Hepatocyte (in vitro differentiated cells and primary cell): ENCODE data around the gene ZNF726.

GRCh38 chr19:21087798-21088306 is 5.8 kb downstream of the ZNF714 start:
- RAMPAGE, long total RNA = no peak
- RRBS = no CpG with 5 or more reads among the region's 3 CpGs

DNA sequence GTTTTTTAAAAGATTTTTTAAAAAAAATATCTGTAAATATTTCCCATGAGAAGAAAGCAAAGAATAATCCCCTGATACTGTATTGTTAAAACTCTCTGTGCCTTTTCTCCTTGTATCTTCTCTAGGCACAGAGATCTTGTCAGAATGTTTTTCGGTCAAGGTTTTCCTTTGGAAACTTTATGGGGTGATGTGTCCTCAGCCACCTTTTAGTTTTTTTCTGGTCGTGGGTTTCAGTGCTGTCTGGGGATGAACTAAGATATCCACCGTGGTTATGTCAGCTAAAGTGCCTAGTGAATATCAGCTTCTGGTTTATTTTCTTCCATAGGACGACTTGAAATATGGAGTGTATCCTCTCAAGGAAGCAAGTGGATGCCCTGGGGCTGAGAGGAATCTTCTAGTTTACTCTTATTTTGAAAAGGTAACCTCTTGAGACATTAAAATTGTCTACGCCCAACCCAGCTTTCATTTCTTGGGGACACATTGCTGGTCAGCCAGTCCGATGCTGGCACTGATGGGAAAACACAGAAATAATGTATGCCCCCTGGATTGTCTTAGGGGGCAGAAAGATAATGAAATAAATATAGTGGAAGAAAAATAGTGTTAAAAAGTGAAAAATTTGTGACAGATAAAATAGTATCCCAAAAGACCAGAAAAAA is 1.5 kb downstream of the ZNF431 start:
- RAMPAGE, long total RNA = no peak
- RRBS = no CpG with 5 or more reads among the region's 6 CpGs

- RAMPAGE, long total RNA = no peak
- RRBS = no CpG with 5 or more reads among the region's 3 CpGs
Observed at GRCh38 chr19:21197562-21198023, 55.8 kb downstream of the ZNF431 start.

DNA sequence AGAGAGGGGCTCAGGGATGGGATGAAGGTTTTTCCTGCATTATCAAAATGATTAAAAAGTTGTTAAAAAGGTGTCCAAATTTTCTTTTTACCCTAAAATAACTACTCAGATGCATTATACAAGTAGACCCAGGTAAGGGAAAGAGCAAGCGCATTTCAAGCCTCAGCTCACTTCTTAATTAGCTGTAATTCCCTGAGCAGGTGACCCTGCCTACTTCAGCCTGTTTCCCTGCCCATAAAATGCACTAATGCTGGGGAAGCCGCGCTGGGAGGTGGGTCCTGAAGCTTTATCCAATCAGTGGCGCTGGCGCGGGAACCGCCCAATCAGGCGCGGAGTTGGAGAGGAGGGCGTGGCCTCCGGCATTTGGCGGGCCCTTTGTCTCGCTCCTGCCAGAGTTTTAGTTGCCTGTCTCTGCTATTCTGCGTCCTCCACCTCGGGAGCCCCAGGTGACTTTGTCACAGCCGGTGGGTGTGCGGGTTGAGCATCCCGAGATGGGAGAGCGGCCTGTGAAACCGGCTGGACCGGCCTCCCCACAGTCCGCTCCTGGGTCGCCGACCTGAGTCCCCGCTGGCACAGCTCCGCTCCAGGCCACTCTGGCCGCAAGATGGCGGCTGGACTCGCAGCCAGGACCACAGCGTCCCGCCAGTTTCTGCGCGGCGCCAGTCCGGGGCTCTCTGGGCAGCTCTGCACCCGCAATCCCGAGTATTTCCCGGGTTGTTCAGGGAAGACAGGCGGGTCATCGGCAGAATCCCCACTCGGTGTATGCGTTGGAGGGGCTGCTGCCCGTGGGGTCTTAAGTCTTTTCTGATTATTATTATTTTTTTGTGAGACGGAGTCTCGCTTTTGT is 30.7 kb upstream of the ZNF429 start:
- RAMPAGE, long total RNA = no peak
- RRBS = 4% methylated on average over 10 of the region's 45 CpGs

GRCh38 chr19:21568538-21569809 is 63.6 kb downstream of the ZNF429 start:
- RAMPAGE, long total RNA = no peak
- RRBS = no CpG with 5 or more reads among the region's 33 CpGs

DNA sequence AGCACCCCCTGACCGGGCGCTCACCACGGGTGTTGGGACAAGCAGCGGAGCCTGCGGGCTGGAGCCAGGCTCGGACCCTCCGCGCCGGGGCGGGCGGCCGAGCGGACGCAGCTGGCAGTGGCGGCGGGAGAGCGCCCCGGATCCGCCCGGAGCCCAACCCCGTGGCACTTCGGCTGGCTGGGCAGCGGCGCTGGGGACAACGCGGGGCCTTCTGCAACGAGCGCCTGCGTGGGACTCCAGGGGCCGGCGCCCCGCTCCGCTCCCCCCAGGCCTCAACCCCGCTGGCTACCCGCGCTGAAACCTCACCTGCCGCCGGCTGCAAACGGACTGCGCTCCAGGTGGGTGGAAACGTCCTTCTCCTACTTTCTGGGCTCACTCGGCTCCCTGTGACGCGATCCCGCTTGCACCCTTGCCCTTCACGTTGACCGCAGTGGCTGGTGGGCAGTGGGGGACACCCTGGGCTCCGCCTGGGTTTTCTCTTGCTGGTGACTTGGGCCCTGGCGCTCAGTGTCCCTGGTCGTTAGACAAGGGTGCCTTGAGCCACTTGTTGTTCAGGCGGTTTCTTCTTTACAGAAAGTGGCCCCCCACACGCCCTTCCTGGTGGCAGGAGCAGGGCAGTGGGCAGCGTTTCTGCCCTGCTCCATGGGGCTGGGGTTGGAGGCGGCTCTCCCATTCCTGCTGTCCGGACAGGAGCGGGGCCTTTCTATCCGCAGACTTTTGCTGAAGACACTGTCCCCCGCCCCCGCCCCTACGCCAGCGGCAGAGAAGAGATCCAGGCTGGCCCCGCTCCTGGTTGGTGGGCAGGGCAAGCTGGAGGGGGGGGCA is 81.4 kb downstream of the ZNF429 start:
- RAMPAGE, long total RNA = start-site peak on the minus strand centred at position 716 of the sequence, 57 bp wide, 6 and 7 reads in 2 replicates
- RRBS = 3% methylated on average over 33 of the region's 62 CpGs

DNA sequence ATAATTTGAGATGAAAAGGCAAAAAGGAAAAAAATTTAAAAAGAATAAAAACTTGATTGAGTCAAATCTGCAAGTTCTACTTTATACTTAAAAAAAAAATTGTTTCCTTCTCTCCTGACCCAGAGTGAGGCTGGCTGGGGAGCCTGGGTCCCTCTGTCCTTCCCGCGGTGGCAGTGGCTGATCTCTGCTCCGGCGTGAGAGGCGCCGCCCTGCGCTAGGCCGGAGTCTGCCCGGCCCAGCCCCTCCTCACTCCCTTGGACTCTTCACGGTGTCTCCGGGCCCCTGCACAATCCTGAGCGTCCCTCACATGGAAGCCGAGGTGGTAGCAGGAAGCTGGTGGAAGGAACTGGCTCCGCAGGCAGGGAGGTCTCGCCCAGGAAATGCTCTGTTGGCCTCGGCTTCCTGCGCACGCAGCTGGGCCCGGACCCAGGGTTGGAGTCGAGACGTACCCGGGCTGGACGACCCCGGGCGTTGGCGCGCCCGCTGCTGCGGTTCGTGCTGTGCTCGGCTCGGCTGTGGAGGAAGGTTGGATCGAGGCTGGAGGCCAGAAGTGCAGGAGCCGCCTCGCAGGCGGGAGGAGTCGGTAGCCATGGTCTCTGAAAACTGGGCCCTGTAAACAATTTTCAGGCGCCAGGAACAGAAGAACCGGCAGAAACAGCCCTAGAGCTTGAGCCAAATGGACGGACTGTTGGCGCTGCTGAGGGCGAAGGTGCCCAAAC is 46.4 kb downstream of the ZNF724 start:
- RAMPAGE, long total RNA = no peak
- RRBS = no CpG with 5 or more reads among the region's 42 CpGs

- RAMPAGE, long total RNA = no peak
- RRBS = no CpG with 5 or more reads among the region's 10 CpGs
Observed at GRCh38 chr19:23549371-23550130, 137.5 kb downstream of the ZNF675 start.

- RAMPAGE, long total RNA = no peak
- RRBS = no CpG with 5 or more reads among the region's 43 CpGs
Observed at GRCh38 chr19:23914551-23915616, at the start of gene ZNF726. Gene ZNF726 (plus strand): TSS chr19:23914886.

DNA sequence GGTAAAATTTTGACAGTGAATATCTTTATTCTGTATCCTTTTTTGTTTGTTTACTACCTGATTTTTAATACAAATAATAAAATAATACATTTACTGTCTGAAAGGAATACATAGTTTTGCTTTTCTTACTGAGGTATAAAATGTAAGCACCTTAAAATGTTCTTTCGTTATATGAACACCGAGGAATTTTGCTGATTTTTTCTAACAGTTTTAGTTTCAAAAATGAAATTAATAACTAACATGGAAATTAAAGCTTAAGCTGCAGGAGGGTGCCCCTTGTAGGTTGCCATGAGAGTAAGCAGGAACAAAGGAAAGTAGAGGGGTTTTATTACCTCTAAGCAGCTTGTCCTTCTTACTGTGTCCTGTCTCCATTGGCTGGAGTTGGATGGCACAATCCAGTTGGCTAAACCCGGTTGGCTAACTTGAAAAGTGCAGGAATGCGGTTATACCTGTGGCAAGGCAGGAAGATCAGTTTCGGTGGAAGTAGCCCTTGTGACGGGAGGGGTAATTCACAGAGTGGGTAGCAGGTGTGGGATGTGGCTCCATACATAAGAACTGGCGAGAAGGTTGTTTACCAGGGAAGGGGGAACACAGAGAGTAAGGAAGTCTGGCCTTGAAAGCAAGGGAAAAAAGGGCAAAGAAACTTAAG is 3.1 kb downstream of the ZNF726 start:
- RAMPAGE, long total RNA = no peak
- RRBS = no CpG with 5 or more reads among the region's 7 CpGs

- RAMPAGE, long total RNA = no peak
- RRBS = no CpG with 5 or more reads among the region's 11 CpGs
Observed at GRCh38 chr19:28469121-28469510, 743.8 kb downstream of the UQCRFS1 start.

DNA sequence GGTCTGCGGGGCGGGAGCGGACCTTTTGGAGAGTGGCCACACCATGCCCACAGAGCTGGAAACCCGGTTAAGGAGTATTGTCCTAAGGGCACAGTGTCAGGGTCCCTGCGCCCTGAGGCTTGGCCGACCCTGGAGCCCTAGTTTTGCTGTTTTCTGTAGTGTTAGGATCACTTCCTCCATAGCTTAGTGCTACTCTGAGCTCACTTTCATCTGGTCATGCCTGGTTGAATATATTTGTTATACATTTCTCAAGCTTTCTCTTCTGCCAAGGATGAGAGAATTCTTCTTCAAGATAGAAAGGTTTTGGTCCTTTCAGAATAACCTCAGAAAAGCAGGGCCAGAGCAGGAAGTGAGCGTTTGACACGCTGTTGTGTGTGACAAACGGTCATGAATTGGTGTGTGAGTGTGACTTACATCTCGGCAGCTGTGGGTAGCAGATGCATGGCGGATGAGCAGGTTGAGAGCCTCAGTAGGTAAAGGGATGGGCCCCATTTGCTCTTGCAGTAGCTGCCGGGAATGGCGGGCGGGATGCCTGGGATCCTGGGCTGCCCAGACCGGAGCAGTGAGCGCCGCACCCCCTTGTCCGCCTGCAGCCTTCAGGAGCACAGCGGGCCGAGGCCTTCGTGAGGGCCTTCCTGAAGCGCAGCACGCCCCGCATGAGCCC is 3.9 kb downstream of the POP4 start:
- RAMPAGE, long total RNA = no peak
- RRBS = 92% methylated on average over 4 of the region's 24 CpGs

DNA sequence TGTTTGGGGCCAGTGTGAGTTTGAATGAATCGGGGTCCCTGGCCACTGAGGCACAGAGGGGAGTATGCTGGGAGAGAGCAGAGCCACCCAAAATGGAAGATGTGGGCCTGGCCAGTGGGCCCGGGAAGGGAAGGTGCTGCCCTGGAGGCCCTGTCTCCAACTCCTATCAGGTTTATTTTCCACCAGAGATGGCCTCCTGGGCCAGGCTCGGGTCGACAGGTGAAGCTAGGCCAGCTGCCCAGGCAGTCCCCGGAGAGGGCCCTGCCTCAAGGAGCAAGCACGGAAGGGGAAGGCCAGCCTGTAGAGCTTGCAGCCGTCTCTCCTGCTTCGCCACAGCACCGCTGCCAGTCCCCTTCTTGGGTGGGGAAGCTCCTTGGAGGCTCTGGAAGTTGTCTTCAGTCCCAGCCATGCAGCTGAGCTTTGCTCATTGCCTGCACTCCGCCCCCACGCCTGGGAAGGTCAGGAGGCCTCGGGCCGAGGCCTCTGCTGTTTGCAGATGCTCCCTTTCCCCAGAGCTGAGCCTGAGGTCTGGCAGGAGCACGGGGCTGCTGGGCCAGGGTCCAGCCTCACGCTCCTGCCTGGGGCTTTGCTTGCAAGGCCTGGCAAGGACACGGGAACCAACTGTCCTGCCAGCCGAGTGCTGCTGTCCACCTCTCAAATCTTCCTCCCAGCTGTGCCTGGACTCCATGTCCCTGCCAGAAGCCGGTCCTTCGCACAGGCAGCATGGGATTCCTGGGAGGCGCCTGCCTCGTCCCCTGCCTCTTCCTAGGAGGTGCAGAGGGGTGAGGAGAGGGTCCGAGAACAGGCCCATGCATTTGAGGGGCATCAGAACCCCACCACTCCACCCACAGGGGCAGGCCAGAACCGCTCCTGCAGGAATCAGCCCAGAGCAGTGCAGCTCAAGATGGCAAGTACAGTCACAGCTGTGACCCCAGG is 13.3 kb downstream of the PLEKHF1 start:
- RAMPAGE, long total RNA = no peak
- RRBS = no CpG with 5 or more reads among the region's 23 CpGs

DNA sequence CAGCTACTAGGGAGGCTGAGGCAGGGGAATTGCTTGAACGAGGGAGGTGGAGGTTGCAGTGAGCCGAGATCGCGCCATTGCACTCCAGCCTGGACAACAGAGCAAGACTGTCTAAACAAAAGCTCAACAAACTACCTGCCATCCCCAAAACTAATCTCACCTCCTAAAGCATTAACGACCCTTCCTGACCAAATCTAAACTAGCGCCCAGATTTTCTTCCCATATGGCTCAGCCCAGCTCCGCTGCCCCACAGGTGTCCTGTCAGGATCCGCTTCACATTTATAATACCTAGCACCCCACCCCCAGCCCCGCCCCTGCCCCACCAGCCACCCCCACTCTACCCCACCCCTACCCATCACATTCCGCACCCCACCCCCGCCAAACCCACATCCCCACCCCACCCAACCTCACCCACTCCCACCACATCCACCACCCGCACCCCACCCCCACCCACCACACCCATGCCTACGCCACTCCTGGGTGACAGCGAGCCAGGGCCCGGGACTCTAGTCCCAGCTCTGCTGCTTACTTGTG is 616 bp downstream of the C19orf12 start:
- RAMPAGE, long total RNA = no peak
- RRBS = 4% methylated on average over 1 of the region's 15 CpGs

DNA sequence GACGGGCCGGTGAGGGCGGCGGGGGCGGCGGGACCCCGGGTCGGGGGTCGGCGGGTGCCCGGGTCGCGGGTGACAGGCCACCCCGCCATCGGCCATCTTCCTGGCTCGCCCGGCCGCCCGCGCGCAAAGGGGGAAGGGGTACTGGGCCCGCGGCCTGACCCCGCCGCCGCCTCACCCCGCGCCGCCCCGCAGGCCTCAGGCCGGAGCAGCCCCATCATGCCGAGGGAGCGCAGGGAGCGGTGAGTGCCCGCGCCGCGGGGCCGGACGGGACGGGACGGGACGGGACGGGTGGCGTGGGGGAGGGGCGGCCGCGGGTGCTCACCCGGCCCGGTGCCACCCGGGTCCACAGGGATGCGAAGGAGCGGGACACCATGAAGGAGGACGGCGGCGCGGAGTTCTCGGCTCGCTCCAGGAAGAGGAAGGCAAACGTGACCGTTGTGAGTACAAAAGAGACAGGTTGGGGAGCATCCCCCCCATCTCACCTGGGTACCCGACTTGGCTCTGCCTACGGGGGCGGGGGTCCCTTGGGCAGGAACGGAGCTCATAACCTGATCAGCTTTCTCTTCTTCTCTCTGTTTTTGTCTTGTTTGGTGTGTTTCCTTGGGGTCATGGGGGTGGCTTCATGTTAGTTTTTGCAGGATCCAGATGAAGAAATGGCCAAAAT is 681 bp downstream of the CCNE1 start:
- RAMPAGE, long total RNA = no peak
- RRBS = 3% methylated on average over 35 of the region's 65 CpGs

DNA sequence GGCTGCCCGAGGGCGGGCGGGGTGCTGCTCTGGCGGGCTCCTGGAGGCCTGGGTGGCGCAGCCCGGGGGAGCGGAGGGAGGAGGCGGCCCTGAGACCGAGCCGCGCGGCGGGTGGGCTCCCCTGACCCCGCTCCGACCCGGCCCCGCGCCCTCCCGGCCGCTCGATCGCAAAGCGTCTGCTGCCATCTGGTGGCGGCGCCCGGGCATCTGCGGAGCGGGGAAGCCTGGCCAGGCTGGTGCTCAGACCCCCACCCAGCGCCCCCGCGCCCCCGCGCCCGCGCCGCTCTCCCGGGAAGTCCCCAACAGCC is 61.7 kb downstream of the CCNE1 start:
- RAMPAGE, long total RNA = no peak
- RRBS = 2% methylated on average over 30 of the region's 37 CpGs

GRCh38 chr19:29969631-29970188 is 27.7 kb downstream of the URI1 start:
- RAMPAGE, long total RNA = no peak
- RRBS = no CpG with 5 or more reads among the region's 2 CpGs

DNA sequence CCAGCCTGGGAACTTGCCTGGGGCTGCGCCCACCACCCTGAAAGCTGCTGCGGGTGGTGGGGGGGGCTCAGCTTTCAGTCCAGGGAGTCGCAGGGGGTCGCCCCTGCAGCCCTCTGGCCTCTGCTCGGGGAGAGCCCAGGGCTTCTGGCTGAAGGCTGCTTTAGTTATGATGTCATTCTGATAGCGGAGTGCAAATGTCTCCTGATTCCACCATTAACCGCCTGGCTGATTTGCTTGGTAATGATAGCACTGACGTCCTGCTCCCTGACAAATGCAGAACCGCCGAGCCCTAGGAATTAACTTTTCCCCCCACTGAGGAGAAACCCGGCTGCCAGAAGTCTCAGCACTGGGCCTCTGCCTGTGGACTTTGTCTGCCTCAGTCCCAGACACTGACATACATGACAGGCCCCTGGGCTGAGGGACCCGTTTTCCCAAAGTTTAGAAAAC is 142.6 kb upstream of the ZNF536 start:
- RAMPAGE, long total RNA = no peak
- RRBS = no CpG with 5 or more reads among the region's 12 CpGs

DNA sequence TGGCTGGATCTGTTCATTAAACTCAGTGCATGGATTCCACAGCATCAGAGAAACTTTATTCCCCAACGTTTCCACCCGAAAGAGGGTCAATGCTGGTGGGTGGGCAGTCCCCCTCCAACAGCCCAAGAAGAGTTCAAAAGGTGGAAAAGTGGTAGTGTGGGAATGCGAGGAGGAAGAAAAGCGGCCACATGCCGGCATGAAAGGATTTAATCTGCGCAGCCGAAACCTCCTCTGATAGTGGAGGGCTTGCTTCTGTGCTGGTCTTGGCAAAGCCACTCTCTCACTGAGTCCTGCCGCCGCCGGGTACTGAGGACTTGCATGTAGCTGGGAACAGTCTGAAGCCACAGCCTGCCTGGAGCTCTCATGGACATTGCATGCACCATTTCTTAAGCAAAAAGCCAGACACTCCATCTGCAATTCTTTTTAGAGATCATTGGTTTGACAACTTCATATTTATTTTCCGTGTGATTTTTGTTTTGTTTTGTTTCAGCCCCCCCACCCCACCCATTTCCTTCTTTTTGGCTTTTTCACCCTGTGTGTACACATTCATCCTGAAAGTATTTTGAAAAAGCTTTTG is 136.2 kb upstream of the ZNF536 start:
- RAMPAGE, long total RNA = no peak
- RRBS = 18% methylated on average over 6 of the region's 11 CpGs

GRCh38 chr19:30360737-30361238 is 11.4 kb upstream of the ZNF536 start:
- RAMPAGE, long total RNA = no peak
- RRBS = no CpG with 5 or more reads among the region's 9 CpGs